ENCODE results near the genes HOXA13, CREB5 and TRIL.

GRCh38 chr7:27200011-27200748, at the start of gene HOXA13:
HOXA13 (minus strand) TSS chr7:27200091.
- PRO-cap, result no peak
- RAMPAGE, long total RNA, 3 experiments, result no peak in any of the 3 experiments

DNA sequence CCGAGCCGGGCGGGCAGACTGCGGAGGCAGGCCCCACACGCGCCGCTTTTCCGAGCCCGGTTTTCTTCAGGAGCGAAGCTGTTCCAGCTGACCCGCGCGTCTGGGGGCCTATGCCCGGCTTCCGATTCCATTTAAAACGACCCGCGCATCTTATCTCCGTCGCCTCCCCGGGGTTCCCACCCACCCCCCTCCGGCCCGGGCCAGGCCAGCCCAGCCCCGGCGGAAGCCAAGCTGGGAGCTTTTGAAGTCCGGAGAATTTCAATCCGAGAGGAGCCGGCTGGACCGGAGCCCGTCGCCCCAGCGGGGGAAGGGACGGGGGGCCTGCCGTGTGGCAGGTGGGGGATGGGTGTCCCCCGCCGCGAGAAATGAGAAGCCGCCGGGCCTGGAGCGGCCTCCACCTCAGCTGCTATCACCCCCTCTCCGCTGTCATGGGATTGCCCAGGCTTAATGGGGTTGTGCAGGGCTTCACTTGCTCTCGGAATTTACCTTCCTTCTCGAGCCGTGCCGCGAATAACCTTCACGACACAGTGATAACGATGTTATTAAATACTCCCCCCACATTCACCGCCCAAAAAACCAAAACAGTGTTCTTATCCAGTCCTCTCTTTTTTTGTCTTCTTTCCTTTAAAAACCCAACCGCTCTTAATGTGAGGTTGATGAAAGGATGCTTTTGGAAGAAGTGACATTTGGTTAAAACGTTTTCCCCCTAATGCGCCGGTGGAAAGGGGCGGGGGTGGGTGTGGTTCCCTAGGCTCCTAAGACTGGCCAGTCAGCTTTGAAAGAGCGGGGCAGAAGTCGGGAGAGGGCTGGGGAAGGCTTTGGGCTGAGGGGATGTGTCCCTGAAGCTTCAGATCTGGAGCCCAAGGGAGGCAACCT, 2.9 kb upstream of the EVX1 start:
- PRO-cap, result no peak
- RAMPAGE, long total RNA, 3 experiments, result no peak in any of the 3 experiments

GRCh38 chr7:27677777-27678418, 15.2 kb upstream of the HIBADH start:
- PRO-cap, result no peak
- RAMPAGE, long total RNA, 3 experiments, result no peak in any of the 3 experiments

DNA sequence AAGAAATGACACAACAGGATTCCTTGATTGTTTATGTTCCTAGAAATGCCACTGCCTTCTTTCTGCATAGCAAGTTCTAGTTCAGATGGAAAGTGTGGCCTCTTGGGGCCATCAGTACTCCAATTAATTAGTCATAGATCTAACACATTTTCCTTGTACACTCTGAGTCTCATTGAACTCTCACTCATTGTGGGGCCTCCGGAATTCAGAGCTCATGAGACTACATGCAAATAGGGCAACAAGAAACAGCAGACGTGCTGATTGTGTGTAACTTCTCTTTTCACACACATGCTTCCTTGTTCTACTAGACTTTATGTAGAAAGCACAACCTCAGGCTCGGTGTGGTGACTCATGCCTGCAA, 35.3 kb upstream of the HIBADH start:
- PRO-cap, result no peak
- RAMPAGE, long total RNA, 3 experiments, result no peak in any of the 3 experiments

DNA sequence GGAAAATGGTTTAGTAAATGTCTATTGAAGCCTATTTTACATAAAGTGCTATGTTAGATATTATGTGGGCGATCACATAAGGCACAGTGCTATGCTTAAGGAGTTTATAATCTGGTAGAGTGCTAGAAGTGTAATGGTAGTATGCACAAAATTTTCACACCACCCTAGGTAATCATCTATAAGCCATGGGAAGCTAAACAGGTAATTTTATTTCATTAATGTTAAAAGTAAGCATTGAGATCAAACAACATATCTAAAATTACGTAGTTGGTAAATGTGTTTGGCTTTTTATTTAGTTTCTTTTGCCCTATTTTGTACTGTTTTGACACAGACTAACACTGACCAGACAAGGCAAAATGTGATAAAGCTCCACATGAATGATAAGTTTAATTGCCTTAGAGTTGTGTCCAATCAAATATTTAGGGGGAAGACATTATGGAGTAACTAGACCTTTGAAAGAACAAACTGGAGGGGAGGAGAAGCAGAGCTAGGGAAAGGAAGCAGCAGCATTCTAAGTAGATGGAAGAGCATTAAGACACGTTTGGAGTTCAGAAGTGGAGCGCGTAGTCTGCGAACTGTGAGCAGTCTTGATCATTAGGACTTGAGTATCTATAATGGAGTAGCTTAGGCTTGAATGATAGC, 61.7 kb downstream of the TAX1BP1 start:
- PRO-cap, result no peak
- RAMPAGE, long total RNA, 3 experiments, result no peak in any of the 3 experiments

GRCh38 chr7:27972232-27972863, 208.2 kb downstream of the JAZF1 start:
- PRO-cap, result no peak
- RAMPAGE, long total RNA, 3 experiments, result no peak in any of the 3 experiments

GRCh38 chr7:28082942-28083381, 97.6 kb downstream of the JAZF1 start:
- PRO-cap, result no peak
- RAMPAGE, long total RNA, 3 experiments, result no peak in any of the 3 experiments

GRCh38 chr7:28405889-28406175, 6.5 kb upstream of the CREB5 start:
- PRO-cap, result bidirectional peak, plus-strand start at chr7:28406013, minus-strand start at chr7:28405724
- RAMPAGE, long total RNA, 3 experiments, result no peak in any of the 3 experiments

DNA sequence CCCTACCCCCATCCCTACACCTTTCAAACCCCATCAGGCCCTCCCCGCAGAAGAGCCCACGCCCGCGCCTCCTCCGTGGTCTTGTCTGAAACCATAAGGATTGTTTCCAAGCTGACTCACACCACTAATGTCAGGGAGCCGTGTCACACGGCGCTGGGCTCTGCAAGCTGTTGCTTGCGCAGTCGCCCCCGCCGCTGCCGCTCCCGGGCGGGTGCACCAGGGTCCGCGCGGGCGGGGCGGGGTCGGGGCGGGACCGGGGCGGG, 3.4 kb upstream of the CREB5 start:
- PRO-cap, result bidirectional peak, plus-strand start outside the sequence, minus-strand start at position 132 of the sequence
- RAMPAGE, long total RNA, 3 experiments, result no peak in any of the 3 experiments

GRCh38 chr7:28412137-28412748, at the start of gene CREB5:
CREB5 (plus strand) TSS chr7:28412518.
- PRO-cap, result no peak
- RAMPAGE, long total RNA, 3 experiments, result no peak in any of the 3 experiments

- PRO-cap, result no peak
- RAMPAGE, long total RNA, 3 experiments, result no peak in any of the 3 experiments
Observed at GRCh38 chr7:28490709-28491407, 78.5 kb downstream of the CREB5 start.

DNA sequence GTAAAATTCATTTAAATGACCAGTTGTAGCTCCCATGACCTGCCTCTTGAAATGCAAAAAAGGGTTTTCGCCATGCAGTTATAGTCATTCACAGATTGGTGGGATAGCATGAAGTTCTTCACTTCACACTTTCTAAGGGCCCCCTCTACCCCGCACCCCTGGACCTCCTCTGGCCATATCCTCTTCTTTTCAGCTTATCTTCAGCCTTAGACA, 215.2 kb downstream of the CREB5 start:
- PRO-cap, result unidirectional peak, plus-strand start at position 87 of the sequence
- RAMPAGE, long total RNA, 3 experiments, result no peak in any of the 3 experiments

- PRO-cap, result no peak
- RAMPAGE, long total RNA, 3 experiments, result no peak in any of the 3 experiments
Observed at GRCh38 chr7:28672615-28673037, 260.3 kb downstream of the CREB5 start.

DNA sequence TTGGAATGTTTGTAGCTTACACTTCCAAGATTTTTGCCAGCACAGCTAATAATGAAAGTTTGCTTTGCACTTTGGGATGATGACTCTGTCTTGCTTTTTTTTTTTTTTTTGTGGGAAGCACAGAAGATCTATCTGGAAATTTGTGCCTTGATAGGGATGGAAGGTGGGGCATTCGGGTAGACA, 225.6 kb downstream of the TRIL start:
- PRO-cap, result no peak
- RAMPAGE, long total RNA, 3 experiments, result no peak in any of the 3 experiments

- PRO-cap, result no peak
- RAMPAGE, long total RNA, 3 experiments, result no peak in any of the 3 experiments
Observed at GRCh38 chr7:28754023-28754646, 204.0 kb downstream of the TRIL start.

DNA sequence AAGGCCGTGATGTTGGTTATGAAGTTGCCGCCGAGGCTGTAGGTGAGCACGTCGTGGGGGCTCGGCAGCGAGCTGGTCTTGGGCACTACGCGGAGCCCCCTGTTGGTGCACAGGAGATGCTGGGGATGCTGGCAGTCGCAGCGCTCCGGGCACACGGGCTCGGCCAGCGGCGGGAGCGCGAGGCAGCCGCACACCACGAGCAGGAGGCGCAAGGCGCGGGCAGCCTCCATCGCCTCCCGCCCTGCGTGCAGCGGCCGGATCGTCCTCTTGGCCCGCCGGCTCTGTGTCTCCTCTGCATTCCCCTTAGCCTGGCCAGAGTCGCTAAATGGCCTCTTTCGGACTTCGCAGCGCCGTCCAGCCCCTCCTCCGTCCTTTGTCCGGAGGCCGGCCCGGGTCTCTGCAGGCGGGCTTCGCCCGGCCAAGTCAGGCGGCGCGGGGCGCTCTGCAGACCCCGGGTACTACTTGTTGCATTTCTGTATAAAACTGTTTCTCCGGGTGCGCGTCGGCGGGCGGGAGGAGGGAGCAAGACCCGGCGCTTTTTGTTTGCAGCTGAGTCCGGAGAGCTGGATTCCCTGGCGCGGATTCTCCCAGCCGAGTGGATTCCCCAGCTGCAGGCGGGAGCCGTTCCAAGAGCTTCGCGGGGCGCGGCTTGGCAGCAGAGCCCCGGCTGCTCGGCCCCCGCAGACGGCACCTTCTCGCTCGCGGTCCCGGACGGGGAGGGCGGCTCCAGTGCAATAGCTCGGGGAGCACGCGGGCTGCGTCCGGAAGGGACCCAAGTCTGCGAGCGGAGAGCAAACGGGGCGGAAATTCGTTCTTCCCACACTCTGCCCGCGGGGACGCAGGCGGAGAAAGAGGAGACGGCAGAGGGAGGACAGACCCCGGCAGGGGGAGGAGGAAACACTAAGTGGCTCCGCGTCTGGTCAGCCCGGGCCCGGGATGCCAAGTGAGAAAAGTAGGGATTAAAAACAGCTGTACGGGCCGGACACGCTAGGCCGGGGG, at the start of gene TRIL:
TSS of gene TRIL (minus strand) at position 514 of the 999 bp plus-strand sequence.
- PRO-cap, result bidirectional peak, plus-strand start at position 690 of the sequence, minus-strand start at position 597 of the sequence
- RAMPAGE, long total RNA, 3 experiments, result no peak in any of the 3 experiments

DNA sequence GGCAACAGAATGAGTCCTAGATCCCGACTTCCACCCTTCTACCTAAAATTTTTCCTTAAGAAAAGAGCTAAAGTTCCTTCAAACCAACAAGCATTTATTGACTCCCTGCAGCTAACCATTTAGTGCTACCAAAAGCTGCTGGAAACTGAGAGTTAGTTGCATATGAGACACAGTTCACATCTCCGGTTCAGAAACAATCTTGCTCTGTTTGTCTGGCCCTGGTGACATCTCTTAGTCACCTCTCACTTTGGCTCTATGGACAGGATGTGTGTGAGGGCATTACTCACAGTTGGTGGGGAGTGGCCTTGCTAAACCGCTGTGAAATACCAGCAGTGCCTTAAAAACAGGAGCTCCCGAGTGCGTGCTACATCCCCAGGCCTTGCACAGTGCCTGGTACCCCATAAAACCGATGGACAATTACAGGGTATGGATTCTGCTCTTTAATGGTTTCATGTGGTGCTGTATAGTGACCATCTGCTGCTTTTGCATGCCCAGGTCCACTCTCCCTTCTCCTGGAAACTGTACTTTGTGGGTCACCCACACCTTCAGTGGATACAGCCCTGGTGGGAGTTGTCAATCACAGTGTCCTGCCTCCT, 77.2 kb upstream of the TRIL start:
- PRO-cap, result no peak
- RAMPAGE, long total RNA, 3 experiments, result no peak in any of the 3 experiments

DNA sequence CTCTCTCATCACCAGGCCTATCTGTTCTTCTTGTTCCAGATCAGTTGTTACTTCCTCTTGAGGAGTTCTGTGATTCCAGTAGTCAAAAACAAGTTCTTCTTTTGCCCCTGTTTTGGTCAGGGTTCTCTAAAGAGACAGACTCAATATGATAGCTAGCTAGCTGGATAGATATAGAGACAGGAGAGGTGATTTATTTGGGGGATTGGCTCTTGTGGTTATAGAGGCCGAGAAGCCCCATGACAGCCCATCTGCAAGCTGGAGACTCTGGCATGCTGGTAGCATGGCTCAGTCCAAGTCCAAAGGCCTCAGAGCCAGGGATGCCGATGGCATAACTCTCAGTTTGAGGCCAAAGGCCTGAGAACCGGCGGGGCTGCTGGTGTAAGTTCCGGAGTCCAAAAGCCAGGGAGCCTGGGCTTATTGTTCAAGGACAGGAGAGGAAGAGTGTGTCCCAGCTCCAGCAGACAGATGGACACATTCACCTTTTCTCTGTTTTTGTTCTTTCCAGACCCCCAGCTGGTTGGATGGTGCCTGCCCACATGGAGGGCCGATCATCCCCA, 54.4 kb downstream of the CHN2 start:
- PRO-cap, result no peak
- RAMPAGE, long total RNA, 3 experiments, result no peak in any of the 3 experiments

DNA sequence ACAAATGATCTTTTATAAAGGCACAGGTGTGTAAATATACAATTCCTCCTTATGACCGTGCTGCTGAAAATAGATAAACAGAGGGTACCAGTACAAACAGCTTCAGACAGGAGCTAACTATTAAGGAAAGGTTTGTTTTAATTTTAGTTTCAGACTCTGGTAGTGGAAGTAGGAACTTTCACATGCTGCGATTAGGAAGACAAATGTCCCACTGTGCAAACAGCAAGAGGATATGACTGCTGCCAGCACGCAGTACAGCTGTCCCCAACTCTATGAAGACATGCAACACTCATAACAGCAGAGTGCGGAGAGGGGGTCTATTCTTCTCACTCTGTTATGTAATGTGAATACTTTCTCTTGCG, 142.6 kb downstream of the CHN2 start:
- PRO-cap, result no peak
- RAMPAGE, long total RNA, 3 experiments, result no peak in any of the 3 experiments

GRCh38 chr7:29685712-29685965, 120.7 kb upstream of the WIPF3 start:
- PRO-cap, result no peak
- RAMPAGE, long total RNA, 3 experiments, result no peak in any of the 3 experiments

Data from subcutaneous adipose tissue (tissue), 3 donors.